HepG2 (cell line): Measurements from ENCODE around the genes ESM1 and MCIDAS.

GRCh38 chr5:54094830-54095704, 215.3 kb downstream of the ARL15 start:
- RRBS, 2 experiments = no CpG with 5 or more reads among the region's 6 CpGs
CAGE:
- cytosol, long polyA minus RNA = no peak
- cytosol, long polyA plus RNA = no peak
- long polyA plus RNA = no peak
- nucleus, long polyA minus RNA = no peak
- nucleus, long polyA plus RNA = no peak

GRCh38 chr5:54168323-54169020, 141.9 kb downstream of the ARL15 start:
CAGE:
- cytosol, long polyA minus RNA = no peak
- cytosol, long polyA plus RNA = no peak
- long polyA plus RNA = no peak
- nucleus, long polyA minus RNA = no peak
- nucleus, long polyA plus RNA = no peak

DNA sequence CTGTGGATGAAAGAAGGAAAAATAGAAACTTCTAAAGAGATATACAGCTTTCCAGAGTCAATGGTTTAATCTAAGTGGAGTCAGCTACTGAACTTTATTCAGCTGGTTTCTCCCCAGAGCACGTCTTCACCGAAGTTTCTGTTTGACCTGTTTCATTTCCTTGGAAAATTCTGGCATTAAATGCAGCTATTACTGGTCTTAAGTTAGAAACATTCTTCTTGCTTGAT, 90.1 kb downstream of the ARL15 start:
- RRBS, 2 experiments = no CpG with 5 or more reads among the region's 2 CpGs
CAGE:
- cytosol, long polyA minus RNA = no peak
- cytosol, long polyA plus RNA = no peak
- long polyA plus RNA = no peak
- nucleus, long polyA minus RNA = no peak
- nucleus, long polyA plus RNA = no peak

GRCh38 chr5:54295530-54296256, 14.7 kb downstream of the ARL15 start:
- RRBS, 2 experiments = no CpG with 5 or more reads among the region's 10 CpGs
CAGE:
- cytosol, long polyA minus RNA = no peak
- cytosol, long polyA plus RNA = no peak
- long polyA plus RNA = no peak
- nucleus, long polyA minus RNA = no peak
- nucleus, long polyA plus RNA = no peak

DNA sequence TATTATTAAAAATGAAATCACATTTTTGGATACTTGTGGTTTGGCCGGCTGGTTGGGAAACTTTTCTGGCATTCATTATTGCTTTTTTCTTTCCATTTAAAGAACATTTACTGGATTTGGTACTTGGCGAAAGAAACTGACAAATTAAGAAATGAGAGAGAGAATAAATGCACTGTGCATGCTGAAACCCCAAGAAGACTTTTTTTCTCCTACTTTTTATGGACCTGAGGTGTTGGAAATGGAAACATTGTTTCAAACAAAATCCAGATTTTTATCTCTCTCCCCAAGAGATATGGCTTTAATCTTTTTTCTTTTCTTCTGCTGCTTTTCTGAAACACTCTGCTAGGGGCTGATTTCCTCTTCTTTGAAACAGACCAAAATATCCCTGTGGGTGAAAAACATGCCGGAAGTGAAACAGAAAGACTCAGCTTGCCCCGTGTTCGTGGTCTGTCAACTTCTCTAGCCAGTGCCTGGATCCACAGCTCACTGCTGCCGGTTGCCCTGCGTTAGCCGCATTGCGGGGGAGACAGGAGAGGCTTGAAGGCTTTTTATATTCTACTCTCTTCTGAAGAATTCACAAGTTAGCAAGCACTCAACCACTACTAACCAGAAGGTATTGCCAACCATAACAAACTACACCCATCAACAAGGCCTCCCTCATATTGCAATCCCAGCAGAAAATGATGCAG, 128.6 kb downstream of the SNX18 start:
- RRBS, 2 experiments = 58 to 62% methylated on average over 3 of the region's 9 CpGs
CAGE:
- cytosol, long polyA minus RNA = no peak
- cytosol, long polyA plus RNA = no peak
- long polyA plus RNA = no peak
- nucleus, long polyA minus RNA = no peak
- nucleus, long polyA plus RNA = no peak

GRCh38 chr5:54985171-54986199, at the start of gene ESM1:
ESM1 (minus strand) TSS chr5:54985593.
- RRBS, 2 experiments = 19 to 30% methylated on average over 2 of the region's 28 CpGs
CAGE:
- cytosol, long polyA minus RNA = no peak
- cytosol, long polyA plus RNA = no peak
- long polyA plus RNA = no peak
- nucleus, long polyA minus RNA = no peak
- nucleus, long polyA plus RNA = no peak

DNA sequence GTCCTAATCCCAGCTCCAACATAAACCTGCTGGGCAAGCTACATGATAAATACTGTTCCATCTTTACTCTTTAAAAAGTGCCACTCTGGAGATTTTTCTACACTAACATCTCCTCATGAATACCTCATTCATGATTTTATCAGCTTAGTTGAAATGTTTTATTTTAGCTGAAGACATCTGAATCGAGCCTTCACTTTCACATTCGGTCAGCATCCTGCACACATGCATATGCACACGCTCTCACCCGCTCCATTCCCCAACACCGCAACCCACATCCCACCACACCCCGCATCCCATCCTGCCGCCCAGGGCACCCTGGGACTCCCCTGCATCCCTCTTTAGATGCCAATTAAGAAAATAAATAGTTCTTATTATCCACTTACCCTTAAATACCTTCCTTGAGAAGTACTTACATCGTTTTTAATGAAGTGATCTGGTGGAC, 38.0 kb downstream of the GZMK start:
- RRBS, 2 experiments = no CpG with 5 or more reads among the region's 8 CpGs
CAGE:
- cytosol, long polyA minus RNA = no peak
- cytosol, long polyA plus RNA = no peak
- long polyA plus RNA = no peak
- nucleus, long polyA minus RNA = no peak
- nucleus, long polyA plus RNA = no peak

GRCh38 chr5:55226255-55227514, at the start of gene MCIDAS:
MCIDAS (minus strand) TSS chr5:55227315.
- RRBS, 2 experiments = 3% methylated on average over 58 of the region's 121 CpGs
CAGE:
- cytosol, long polyA minus RNA = no peak
- cytosol, long polyA plus RNA = no peak
- long polyA plus RNA = no peak
- nucleus, long polyA minus RNA = no peak
- nucleus, long polyA plus RNA = no peak

DNA sequence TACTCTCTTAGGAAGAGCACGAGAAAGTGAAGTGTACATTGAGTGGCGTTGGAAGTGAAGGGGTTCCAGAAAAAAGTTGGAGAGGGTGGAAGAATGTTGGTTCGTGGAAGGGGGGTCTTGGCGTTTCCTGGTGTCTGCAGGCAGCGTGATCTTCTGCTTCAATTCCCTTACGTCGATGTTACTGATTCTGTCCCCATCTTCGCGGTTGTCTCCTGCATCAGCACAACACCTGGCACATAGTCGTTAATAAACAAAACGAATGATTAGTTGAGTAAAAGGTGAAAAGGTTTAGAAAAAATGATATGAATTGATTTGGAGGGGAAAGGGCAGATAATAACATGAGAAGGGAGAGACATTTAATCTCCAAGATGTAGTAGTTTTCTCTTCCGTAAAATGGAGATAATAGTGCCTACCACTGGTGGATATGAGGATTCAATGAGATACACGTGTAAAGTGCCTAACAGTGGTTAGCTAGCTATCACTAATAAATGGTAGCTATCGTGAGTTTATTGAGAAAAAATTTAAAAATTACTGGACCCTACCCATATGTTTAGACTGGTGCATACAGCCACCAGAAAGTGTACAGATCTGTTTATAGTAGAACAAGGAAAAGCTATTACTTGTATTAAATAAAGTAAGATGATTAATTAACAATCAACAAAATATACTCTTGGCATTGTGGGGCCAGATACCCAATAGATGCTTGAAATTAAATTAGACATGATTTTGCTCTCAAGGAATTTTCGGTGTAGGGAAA, 598 bp downstream of the MTREX start:
- RRBS, 2 experiments = no CpG with 5 or more reads among the region's 15 CpGs
CAGE:
- cytosol, long polyA minus RNA = no peak
- cytosol, long polyA plus RNA = no peak
- long polyA plus RNA = no peak
- nucleus, long polyA minus RNA = no peak
- nucleus, long polyA plus RNA = no peak

GRCh38 chr5:55425597-55426304, 109.0 kb downstream of the PLPP1 start:
- RRBS, 2 experiments = no CpG with 5 or more reads among the region's 7 CpGs
CAGE:
- cytosol, long polyA minus RNA = no peak
- cytosol, long polyA plus RNA = no peak
- long polyA plus RNA = no peak
- nucleus, long polyA minus RNA = no peak
- nucleus, long polyA plus RNA = no peak

GRCh38 chr5:55440042-55440407, 94.7 kb downstream of the PLPP1 start:
- RRBS, 2 experiments = no CpG with 5 or more reads among the region's 6 CpGs
CAGE:
- cytosol, long polyA minus RNA = no peak
- cytosol, long polyA plus RNA = no peak
- long polyA plus RNA = no peak
- nucleus, long polyA minus RNA = no peak
- nucleus, long polyA plus RNA = no peak

DNA sequence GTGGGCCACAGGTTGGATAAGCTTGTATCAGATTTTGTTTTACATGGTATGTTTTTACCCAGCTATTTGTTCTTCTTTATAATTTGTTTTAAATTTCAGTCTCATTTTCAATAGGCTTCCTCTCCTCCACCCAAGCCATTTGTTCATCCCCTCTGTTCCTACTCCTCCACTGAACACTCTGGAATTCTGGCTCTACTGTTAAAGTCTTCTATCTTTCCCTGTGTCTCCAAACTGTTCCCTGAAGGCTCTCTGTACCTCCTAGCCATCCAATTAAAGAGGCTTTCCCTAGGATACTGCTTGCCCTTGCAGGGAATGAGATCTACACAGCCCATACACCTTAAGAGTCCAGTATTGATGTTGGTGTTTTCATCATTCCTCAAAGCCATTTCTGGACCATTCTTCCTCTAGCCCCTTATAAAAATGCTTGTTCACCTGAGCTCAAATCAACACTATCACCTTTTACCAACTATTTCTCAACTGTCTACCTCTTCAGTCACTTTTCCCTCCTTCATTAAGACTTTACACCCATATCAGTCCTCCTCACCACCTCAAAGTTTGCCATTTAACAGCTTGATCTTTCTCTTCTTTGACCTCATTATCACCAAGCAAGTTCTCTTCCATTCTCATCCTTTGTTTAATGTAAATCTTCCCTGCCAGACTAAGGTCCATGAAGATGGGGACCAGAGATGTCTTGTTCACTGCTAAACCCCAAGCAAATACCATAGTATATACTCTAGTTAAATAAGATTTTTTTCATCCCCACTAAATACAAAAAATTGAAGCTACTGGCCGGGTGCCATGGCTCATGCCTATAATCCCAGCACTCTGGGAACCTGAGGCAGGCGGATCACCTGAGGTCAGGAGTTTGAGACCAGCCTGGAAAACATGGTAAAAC, 68.9 kb downstream of the PLPP1 start:
- RRBS, 2 experiments = no CpG with 5 or more reads among the region's 2 CpGs
CAGE:
- cytosol, long polyA minus RNA = no peak
- cytosol, long polyA plus RNA = no peak
- long polyA plus RNA = no peak
- nucleus, long polyA minus RNA = no peak
- nucleus, long polyA plus RNA = no peak

DNA sequence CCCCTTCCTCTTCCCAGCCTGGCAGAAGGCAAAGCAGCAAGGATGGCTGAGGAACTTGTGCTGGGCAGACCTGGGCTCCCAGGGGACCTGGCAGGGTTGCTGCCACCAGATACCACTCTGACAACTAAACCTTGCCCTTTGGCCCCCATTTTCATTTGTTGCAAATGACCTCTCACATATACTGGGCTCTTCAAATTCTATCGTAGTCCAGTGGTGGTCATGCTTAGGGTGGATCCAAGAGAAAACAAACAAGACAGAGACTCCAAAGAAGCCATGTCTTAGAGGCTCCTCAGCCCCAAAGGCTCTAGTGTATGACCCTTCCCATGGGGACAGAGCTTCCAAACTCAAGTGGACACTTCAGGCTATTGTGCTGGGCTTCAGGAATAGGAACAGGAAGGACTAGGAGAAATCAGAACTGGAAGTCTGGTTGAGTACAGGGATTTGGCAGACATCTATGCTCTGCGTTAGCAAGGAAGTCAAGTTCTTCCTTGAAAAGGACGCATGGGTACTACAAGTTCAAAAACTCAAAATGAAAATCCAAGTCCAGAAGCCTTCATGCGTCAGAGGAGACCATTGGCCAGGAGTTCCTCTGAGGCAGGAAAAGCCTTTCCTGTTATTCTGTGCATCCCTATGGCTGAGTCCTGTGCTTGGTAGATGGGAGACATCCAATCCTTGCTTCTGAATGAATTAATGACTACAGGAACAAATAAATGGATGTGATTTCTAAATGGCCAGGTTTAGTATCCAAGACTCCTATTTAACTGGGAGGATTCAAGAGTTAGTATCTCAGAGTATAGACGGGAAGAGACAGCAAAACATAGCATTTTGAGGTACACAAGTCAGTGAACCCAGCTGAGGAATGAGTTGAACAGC, 64.7 kb upstream of the PLPP1 start:
- RRBS, 2 experiments = no CpG with 5 or more reads among the region's 5 CpGs
CAGE:
- cytosol, long polyA minus RNA = no peak
- cytosol, long polyA plus RNA = no peak
- long polyA plus RNA = no peak
- nucleus, long polyA minus RNA = no peak
- nucleus, long polyA plus RNA = no peak

DNA sequence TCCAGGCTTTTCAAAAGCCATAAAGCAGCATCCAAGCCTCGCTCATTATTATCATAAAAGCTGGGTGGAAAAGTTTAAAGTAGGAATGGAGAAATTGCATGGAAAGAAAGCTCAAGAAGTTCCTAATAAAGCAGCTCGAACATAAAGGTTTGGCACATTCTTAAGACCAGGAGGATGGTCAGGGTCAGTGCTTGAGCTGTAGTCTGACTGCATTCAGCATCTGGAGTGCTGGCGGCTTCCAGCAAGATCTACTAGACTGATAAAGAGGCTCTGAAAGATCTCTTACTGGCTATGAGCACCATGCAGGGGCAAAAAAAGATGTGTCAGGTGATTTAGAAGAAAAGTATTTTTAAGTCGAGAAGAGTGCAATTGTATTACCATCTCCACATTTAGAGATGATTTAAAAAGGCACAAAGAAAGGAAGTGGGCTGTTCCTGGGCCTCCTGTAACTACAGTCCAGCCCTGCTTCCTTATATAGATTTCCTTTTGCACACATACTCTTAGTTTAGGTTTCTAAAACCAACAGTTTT, 65.7 kb upstream of the PLPP1 start:
- RRBS, 2 experiments = no CpG with 5 or more reads among the region's 4 CpGs
CAGE:
- cytosol, long polyA minus RNA = no peak
- cytosol, long polyA plus RNA = no peak
- long polyA plus RNA = no peak
- nucleus, long polyA minus RNA = no peak
- nucleus, long polyA plus RNA = no peak

CAGE:
- cytosol, long polyA minus RNA = no peak
- cytosol, long polyA plus RNA = no peak
- long polyA plus RNA = no peak
- nucleus, long polyA minus RNA = no peak
- nucleus, long polyA plus RNA = no peak
These were observed 75.7 kb upstream of the PLPP1 start for GRCh38 chr5:55610526-55610871.

- RRBS, 2 experiments = no CpG with 5 or more reads among the region's 6 CpGs
CAGE:
- cytosol, long polyA minus RNA = no peak
- cytosol, long polyA plus RNA = no peak
- long polyA plus RNA = no peak
- nucleus, long polyA minus RNA = no peak
- nucleus, long polyA plus RNA = no peak
These were observed 78.5 kb downstream of the SLC38A9 start for GRCh38 chr5:55633425-55634279.

DNA sequence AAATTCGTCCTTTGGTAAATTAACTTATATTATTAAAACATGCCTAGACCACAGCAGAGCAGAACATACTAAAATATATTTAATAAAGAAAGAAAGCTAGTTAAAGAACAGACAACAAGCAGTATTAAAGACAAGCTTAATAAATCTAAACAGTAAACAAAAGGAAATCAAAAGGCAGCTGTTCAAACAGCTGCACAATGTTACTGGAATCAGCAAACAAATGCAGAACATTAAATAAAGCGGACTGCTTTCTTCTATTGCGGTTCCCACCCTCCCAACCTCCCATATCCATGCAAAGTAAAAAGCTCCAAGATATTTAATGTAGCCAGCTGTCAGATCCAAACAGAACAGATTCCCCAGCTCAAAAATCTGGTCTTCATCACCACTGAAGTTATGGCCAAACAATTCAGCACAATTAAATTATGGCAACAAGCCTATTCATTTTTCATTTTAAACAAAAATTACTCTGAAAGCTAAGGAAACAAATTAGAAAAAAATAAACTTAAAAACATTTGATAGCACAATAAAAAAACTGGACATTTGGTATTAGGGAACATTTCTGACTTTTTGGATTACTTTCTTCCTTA, 76.0 kb downstream of the SLC38A9 start:
- RRBS, 2 experiments = no CpG with 5 or more reads among the region's 3 CpGs
CAGE:
- cytosol, long polyA minus RNA = no peak
- cytosol, long polyA plus RNA = no peak
- long polyA plus RNA = no peak
- nucleus, long polyA minus RNA = no peak
- nucleus, long polyA plus RNA = no peak

DNA sequence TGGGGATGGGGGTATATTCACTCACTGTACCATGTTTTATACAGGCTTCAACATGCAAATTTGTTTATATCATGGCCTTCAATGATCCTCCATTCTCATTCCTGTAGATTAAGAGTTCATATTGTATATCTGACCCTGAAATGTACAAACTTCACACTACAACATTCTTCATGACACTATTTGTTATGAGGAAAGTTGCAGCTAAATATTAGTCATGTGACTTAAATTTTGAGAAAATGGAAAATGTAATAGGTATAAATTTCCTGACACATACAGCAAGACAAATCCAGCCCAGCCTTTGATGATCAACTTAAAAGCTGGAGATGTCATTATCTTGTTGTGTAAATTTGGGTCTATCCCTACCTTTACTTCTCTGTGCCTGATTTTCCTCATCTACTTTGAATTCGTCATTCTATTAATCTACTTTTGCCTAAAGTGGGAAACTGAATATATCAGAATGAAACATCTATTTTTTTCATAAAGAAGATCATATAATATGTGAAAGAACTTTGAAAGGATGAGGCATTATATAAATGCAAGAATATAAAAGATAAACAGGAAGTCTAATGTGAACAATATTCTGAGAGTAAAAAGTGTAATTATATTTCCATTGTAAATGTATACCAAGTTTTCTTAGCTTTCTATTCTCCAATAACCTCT, 55.8 kb downstream of the IL6ST start:
- RRBS, 2 experiments = no CpG with 5 or more reads among the region's 1 CpG
CAGE:
- cytosol, long polyA minus RNA = no peak
- cytosol, long polyA plus RNA = no peak
- long polyA plus RNA = no peak
- nucleus, long polyA minus RNA = no peak
- nucleus, long polyA plus RNA = no peak

- RRBS, 2 experiments = no CpG with 5 or more reads among the region's 6 CpGs
CAGE:
- cytosol, long polyA minus RNA = no peak
- cytosol, long polyA plus RNA = no peak
- long polyA plus RNA = no peak
- nucleus, long polyA minus RNA = no peak
- nucleus, long polyA plus RNA = no peak
These were observed 53.3 kb downstream of the IL6ST start for GRCh38 chr5:55941350-55941997.

- RRBS, 2 experiments = 16% methylated on average over 5 of the region's 57 CpGs; no CpG with 5 or more reads in 1 of the 2 experiments
CAGE:
- cytosol, long polyA minus RNA = no peak
- cytosol, long polyA plus RNA = no peak
- long polyA plus RNA = no peak
- nucleus, long polyA minus RNA = no peak
- nucleus, long polyA plus RNA = no peak
These were observed 540 bp upstream of the IL6ST start for GRCh38 chr5:55995088-55995917.